Cardiac septum (tissue), 1 donor: ENCODE measurements around a stretch of chr20.

DNA sequence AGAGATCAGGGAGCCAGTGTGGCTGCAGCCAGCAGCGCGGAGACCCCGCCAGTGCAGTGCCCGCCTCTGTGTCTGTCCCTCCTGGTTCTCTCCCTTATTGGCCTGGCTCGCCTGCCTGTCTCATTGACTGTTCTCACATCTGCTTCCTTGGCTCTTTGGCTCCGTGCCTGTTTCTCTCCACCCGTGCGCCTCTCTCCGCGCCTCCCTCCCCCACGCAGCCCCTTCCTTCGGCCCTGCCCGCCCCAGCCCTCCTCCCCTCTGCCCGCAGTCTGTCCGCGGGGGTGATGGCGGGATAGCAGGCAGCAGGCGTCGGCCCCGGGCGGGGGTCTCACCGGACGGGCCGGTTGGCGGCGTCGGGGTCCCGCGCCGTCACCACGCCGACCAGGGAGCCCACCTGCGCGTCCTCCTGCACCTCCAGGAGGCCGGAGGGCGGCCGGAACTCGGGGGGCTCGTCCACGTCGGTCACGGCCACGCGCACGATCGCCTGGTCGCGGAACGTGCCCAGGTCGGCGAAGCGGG is 91.9 kb downstream of the CD40 start:
- PRO-cap: no peak

- PRO-cap: no peak
Observed at GRCh38 chr20:46220412-46221154, 87.7 kb downstream of the CDH22 start.

DNA sequence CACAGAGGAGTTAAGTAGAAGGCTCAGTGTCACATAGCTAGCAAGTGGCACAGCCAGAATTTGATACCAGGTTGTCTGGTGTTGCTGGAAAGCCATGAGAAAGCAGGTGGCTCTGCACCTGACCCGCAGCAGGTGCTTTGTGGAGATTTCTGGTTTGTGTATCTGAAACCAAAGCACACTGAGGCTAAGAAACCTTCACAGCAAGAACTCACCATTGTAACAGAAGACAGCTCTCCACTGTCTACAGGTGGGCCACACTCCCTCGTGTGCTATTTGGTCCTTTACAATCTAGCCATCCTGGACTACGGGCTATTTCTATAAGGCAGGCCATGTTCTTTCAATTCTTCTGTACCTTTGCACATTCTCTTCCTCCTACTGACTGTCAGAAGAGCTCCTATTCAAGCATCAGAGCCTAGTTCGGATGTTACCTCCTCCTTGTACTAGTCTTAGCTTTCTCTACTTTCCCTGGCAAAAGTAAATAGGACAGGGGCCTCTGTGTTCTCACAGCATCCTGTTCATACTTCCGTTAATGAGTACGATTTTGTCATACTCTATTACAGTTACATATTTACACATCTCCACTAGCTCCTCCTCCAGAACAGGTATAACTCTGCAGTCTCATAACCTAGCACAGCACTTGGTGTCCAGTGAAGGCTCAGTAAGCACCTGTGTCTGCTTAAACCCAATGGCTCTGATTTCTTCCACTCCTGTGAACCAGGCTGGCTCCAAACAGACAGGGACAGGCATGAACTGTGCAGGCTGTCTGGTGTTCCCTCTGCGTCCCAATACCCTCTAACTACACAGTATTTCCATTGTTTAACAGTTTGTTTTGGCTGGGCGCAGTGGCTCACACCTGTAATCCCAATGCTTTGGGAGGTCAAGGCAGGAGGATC is 7.1 kb downstream of the ELMO2 start:
- PRO-cap: no peak

- PRO-cap: no peak
Observed at GRCh38 chr20:46701938-46702380, 7.5 kb upstream of the SLC2A10 start.

GRCh38 chr20:46823170-46823613 is 71.5 kb upstream of the EYA2 start:
- PRO-cap: no peak

DNA sequence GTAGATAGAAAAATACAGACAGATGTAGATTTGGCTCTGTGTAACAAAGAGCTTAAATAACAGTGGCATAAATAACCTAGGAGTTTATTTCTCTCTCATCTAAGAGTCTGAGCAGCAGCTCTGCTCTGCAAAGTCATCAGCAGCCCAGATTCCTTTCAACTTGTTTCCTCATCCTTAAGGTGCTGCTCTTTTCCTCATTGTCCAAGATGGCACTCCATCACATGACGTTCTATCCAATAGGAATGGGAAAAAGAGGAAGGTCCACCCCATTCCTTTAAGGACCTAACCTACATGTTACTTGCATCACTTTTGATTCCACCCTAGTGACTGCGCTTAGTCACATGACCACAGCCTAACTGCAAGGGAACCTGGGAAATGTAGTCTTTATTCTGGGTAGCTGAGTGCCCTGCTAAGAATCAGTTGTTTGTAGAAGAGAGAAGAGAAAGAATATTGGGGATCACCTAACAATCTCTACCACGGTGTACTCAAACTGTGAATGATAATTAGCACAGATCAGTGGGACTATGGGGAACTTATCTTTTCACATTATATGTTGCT is 76.6 kb downstream of the EYA2 start:
- PRO-cap: no peak

GRCh38 chr20:46989945-46990217 is 95.2 kb downstream of the EYA2 start:
- PRO-cap: no peak

DNA sequence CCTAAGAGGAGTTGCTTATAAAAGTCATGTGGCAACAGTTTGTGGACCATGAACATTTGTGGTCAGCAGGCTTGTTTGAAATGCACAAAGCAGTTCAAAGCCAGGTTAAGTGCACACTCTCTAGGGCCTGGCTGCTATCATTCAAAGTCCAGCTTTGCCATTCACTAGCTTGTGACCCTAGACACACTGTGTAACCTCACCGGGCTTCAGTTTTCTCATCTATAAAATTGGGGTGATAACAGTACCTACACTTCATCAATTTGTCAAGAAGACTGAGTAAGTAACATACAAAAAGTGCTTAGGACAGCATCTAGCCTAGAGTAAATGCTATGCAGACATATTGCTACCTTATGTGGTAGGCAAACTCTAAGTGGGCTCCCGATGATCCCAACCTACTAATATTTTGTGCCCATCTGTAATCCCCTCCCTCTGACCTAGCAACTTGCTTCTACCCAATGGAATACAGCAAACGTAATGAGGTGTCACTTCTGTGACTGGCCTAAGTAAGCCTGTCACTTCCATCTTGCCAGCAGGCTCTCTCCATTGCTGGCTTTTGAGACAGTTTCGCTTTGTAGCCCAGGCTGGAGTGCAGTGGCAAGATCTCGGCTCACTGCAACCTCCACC is 122.9 kb downstream of the ZMYND8 start:
- PRO-cap: no peak

DNA sequence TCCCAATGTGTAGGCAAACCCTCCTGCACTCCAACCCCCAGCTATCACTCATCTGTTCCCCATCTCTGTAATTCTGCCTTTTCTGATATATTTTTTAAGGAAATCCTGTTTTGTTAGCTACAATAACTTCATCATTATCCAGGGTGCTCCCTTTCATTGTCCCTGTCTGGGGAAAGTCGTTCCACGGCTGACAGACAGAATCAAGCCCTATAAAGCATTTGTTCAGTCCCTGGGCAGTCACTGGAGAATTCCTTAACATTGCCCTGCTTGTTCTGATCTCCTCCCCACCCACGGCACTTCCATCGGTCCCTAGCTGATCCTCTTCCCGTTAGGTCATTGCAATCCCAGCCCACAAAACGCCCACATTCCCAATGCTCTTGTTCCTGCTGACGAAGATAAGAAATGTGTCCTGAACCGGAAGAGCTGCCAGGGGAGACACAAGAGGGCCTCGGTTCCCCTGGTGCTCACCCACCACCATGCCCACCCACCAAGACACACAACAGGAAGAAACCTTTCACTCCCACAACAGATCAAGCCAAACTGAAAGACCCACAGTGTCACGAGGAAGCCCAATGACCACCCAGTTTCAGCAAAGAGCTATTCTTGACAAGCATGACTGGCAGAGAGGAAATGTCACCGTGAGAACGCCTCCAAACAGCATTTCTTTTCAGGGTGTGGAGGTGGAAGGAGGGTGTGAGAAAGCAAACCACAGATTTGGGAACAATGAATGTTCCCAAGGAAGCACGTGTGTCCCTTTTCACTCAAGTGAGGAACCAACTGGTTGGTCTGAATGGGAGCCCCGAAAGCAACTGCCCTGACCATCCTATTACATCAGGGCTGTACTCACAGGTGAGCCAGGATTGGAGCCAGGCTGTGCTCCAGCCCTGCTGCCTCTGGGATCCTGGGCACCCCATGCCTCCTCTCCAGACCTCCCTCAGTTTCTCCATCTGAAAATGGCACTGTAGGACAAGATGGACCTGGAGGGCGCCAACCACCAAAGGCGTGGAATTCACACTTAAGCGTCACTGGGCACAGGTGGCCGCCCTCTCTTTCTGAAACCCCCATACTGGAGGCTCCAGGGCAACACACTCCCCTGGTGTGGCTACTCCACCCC is 97.6 kb downstream of the ZMYND8 start:
- PRO-cap: bidirectional peak, plus-strand start at position 407 of the sequence, minus-strand start at position 242 of the sequence

GRCh38 chr20:47328986-47329459 is 27.5 kb downstream of the ZMYND8 start:
- PRO-cap: no peak

- PRO-cap: no peak
Observed at GRCh38 chr20:47338152-47338932, 18.2 kb downstream of the ZMYND8 start.

GRCh38 chr20:47349303-47350042 is 7.0 kb downstream of the ZMYND8 start:
- PRO-cap: no peak

DNA sequence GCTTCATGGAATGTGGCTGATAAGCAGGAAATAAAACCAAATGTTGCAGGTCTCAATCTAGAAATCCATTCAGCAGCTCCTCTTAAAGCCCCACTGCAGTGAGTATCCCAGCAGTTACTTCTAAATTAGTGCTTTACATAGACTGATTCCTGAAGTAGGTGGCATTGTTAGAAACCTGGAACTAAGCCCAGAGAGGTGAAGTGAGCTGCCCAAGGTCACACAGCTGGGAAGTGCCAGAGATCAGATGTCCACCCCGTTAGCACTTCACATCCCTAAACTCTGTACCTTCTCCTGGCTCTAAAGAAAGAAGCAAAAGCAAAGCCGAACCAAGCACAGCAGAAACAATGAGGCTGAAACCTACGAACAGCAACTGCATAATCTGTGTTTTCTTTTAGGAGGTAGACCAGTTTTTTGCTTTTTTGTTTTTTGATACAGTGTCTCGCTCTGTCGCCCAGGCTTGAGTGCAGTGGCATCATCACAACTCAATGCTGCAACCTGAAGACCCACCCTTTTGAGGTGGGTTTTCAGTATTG is 3.0 kb upstream of the ZMYND8 start:
- PRO-cap: no peak

- PRO-cap: no peak
Observed at GRCh38 chr20:47712958-47713686, 72.2 kb downstream of the SULF2 start.

- PRO-cap: no peak
Observed at GRCh38 chr20:47727230-47728704, 57.5 kb downstream of the SULF2 start.

- PRO-cap: no peak
Observed at GRCh38 chr20:47805784-47806199, 20.5 kb upstream of the SULF2 start.

- PRO-cap: no peak
Observed at GRCh38 chr20:48203308-48203666, 418.0 kb upstream of the SULF2 start.

DNA sequence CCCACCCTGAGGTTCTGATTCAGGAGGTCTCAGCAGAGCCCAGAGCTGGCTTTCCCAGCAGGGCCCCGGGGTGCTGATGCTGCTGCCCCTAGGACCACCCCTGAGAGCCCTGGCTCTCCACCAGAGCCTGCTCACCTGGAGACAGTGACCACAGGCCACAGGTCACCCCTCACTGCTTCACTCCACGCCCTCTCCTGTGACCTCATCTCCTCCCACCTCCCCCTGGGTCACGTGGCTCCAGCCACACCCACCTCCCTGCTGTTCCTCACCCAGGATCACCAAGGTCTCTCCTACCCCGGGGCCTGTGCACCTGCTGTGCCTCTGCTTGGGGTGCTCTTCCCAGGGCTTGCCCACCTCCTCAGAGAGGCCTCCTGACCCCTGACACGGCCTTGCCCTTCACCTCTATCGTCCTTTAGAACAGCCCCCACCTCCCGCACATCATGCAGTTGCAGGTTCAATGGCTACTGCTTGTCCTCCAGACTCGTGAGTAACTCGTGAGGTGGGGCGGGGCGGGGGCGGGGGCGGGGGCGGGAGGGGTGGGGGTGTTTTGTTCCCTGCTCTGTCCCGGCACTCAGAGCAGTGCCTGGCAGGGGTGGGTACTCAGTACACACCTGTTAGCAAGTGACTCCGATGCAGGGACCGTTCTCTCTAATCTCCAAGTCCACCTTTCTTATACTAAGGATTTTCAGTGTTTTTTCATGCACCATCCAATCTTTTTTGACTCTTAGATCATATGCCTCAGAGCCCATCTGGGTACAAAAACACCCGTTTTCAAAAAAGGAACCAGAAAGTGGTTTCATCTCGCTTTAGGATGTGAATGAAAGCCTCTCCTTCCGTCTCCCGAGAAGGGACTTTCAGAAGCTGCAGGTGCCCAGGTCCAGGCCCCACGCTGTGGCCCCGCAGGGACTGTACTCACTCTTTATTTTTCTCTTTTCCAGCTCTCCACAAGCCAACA is 467.9 kb downstream of the PREX1 start:
- PRO-cap: no peak

DNA sequence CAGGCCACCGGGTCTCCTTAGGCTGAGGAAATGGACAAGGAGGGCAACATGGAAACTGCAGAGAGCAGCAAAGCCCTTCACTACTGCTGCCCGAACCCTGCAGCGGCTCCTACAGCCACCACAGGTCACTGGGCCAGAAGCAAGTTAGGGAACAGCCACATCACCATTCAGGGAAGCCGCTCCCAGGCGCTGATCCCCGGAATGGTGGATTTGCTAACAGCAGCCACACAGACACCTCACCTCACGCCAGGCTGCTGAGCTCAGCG is 453.9 kb downstream of the PREX1 start:
- PRO-cap: no peak

GRCh38 chr20:48645662-48646327 is 182.0 kb downstream of the PREX1 start:
- PRO-cap: no peak